ENCODE measurements around a stretch of chr1.

GRCh38 chr1:200042000-200043100 lies 14.8 kb downstream of the NR5A2 start:
- PRO-cap: no peak
- RAMPAGE, long total RNA: no peak
- RRBS: 3% methylated on average over 13 of the region's 69 CpGs

GRCh38 chr1:200048060-200048693 lies 20.7 kb downstream of the NR5A2 start:
- PRO-cap: no peak
- RAMPAGE, long total RNA: no peak
- RRBS: no CpG with 5 or more reads among the region's 9 CpGs

DNA sequence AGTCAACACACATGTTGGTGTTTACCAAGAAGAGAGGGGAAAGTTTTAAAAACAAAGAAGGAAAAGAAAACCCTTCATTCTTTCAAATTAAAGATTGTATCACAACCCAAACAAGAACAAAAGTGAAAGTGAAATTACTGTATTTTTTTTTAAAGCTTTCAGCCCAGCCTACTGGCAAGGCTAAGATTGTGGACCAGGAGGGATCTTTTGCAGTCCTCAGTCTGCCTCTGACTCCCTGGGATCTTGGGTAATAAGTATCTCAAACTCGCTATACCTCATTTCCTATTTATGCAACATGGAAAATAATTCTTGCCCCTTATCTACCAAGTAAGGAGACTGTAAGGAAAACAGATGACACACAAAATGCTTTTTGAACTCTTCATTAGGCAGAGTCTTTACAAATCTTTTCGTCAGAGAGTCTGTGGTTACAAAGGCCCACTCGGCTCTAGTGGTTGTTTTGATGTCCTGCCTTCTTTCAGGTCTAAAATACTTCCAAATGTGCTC lies 57.7 kb downstream of the ZNF281 start:
- PRO-cap: no peak
- RAMPAGE, long total RNA: no peak
- RRBS: no CpG with 5 or more reads among the region's 3 CpGs

DNA sequence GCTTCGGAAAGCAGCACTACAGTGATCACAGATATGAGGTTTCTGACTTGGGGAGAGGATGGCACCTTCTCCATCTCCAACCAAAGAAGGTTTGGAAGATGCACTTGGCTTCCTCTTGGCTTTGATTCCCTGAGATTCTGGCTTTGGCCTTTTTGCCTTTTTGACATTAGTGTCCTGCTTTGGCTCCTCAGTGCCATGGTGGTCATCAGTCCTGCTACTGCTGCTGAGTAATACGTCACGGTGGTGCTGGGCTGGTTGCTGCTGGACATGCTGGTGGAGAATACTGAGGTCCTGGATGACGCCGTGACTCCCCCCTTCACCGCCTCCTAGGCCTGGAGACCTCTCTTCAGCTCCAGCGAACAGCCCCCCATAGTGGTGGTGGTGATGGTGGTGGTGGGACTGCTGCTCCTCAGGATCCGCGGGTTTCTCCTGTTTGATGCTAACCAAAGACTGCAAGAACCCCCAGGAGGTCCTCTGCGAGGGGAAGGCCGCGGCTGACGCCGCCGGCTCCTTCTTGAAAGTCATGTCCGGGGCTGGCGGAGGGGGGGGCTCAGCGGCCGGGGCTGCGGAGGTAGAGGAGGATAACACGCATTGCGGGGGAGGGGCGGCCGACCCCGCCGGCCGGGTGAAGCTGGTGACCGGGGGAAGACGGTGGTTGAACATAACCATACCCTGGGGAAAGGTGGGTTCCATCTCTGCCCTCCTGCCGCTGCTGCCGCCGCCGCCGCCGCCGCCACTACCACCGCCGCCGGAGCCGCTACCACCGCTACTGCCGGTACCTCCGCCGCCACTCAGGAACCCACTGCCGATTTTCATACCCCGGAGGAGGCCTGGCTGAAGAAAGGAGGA lies 722 bp downstream of the ZNF281 start:
- PRO-cap: no peak
- RAMPAGE, long total RNA: no peak
- RRBS: 1% methylated on average over 15 of the region's 46 CpGs

GRCh38 chr1:200413641-200414121 lies 3.8 kb upstream of the ZNF281 start:
- PRO-cap: no peak
- RAMPAGE, long total RNA: no peak
- RRBS: no CpG with 5 or more reads among the region's 12 CpGs

DNA sequence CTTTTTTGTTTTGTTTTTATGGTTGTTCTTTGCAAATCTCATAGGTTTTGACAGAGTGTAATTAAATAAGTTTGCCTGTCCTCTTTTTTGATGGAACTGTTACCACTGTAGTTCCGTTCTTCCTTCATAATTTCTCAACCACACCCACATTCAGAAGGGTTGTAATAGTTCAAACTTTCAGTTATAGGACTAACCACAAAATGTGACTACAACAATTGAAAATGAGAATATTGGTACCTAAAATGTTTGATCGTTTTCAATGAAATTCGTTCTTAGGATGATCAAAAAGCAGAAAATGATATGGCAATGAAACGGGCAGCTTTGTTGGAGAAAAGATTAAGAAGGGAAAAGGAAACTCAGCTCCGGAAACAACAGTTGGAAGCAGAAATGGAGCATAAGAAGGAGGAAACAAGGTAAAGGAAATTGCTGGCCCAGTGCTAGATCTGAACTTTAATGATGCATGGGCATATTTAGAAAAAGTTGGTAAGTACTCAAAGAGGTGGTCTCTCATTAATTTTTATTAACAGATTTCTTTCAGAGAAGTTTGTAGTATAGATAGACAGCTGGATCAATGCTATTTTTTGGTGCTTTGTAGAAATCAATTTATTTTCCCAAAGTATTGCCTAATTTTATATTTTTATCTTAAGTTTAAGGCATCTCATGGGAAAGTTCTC lies 20.4 kb upstream of the GPR25 start:
- PRO-cap: no peak
- RAMPAGE, long total RNA: no peak
- RRBS: no CpG with 5 or more reads among the region's 5 CpGs

- PRO-cap: no peak
- RAMPAGE, long total RNA: no peak
- RRBS: no CpG with 5 or more reads among the region's 6 CpGs
These were observed 5.2 kb downstream of the INAVA start for GRCh38 chr1:200899918-200900236.

DNA sequence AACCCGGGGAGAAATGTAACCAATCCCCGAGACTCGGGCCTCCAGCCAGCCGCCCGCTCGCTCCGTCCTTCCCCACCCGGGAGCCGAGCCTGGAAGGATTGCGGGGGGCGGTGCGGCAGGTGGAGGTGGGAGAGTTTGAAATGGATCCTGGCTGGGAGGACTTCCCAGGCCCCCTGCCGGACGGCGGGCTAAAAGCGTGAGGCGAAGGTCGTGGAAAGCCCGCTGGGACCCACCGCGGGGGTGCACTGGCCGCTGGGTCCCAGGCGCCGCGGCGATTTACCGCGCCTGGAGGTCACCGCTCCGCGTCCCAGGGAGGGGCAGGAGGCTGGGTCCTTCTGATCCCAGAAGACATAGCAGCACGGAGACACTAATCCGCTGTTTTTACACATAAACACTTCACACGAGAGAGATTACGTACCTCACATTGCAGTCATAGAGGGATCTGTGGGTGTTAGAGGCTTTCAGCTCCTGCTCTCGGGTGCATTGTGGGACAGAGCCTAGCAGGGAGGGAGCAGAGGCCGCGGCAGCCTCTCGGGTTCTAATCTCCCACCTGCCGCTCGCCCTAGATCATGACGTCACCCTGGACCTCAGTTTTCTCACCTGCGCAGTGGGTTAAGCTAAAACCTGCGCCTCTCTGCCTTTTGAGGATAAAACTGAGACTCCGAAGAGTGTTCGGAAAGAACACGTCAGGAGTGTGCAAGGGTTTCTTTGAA lies 17.0 kb upstream of the TMEM9 start:
- PRO-cap: no peak
- RAMPAGE, long total RNA: no peak
- RRBS: 1% methylated on average over 12 of the region's 47 CpGs

- PRO-cap: no peak
- RAMPAGE, long total RNA: no peak
- RRBS: no CpG with 5 or more reads among the region's 7 CpGs
These were observed 8.8 kb upstream of the PKP1 start for GRCh38 chr1:201274481-201274996.

DNA sequence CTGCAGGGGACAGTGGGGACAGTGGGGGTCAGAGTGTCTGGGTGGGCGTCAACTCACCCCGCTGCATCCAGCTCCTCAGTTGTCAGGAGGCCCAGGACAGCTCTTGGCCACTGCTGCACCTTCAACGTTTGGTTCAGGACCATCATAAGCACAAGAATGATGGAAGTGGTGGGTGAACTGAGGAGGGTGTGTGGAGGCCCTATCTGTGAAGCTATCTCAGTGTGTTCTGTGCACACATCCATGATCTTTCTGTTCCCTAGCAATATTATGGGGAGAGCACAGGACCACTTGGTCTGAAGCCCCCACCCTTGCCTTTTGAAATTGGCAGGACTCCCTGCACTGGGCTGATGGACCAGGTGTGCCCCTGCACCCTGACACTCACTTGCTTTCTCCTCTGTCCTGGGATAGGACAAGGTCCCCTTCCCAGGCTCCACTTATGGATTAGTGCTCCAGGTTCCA lies 21.6 kb downstream of the TNNT2 start:
- PRO-cap: no peak
- RAMPAGE, long total RNA: no peak
- RRBS: no CpG with 5 or more reads among the region's 3 CpGs

GRCh38 chr1:201377864-201378306 lies 405 bp upstream of the TNNT2 start:
- PRO-cap: no peak
- RAMPAGE, long total RNA: no peak
- RRBS: no CpG with 5 or more reads among the region's 2 CpGs

GRCh38 chr1:201383537-201384029 lies 6.1 kb upstream of the TNNT2 start:
- PRO-cap: no peak
- RAMPAGE, long total RNA: no peak
- RRBS: no CpG with 5 or more reads among the region's 5 CpGs

GRCh38 chr1:201385194-201385871 lies 7.9 kb upstream of the TNNT2 start:
- PRO-cap: no peak
- RAMPAGE, long total RNA: no peak
- RRBS: no CpG with 5 or more reads among the region's 9 CpGs

DNA sequence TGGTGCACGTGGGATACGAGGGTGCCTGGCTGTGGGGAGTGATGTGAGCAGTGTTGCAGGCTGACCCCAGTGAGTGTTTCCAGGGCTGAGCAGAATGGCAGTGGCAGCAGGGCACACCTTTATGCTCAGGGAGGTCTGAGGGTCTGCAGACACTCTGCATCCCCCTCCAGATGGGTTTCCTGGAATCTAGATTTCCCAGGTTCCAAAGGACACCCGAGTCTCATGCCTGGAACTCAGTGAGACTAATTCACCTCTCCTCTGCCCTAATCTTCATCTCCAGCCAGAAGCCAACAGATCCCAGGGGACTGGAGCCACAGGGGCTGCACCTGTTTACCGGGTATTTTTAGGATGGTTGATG lies 734 bp upstream of the TNNI1 start:
- PRO-cap: no peak
- RAMPAGE, long total RNA: no peak
- RRBS: no CpG with 5 or more reads among the region's 4 CpGs

DNA sequence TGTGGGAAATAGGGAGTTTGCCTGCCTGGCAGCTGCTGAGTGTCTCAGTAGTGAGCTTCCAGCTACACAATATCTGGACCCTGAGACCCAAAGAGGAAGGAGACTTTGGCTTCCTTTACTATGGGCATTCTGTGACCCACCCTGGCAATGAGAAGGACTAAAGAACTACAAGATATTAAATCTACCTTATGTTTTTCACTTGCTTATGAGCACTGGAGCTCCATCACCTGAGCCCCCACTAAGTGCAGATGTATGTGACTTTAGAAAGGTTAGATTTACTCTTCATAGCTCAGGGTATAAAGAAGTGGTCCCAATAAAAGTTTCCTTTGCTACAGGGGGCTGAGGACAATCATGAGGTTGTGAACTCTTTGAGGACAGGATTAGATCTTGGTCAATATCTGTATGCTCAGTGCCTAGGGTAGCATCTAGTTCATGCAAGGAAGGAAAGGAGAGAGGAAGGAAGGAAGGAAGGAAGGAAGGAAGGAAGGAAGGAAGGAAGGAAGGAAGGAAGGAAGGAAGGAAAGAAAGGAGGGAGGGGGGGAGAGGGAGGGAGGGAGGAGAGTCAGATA lies 9.5 kb upstream of the CSRP1 start:
- PRO-cap: no peak
- RAMPAGE, long total RNA: no peak

DNA sequence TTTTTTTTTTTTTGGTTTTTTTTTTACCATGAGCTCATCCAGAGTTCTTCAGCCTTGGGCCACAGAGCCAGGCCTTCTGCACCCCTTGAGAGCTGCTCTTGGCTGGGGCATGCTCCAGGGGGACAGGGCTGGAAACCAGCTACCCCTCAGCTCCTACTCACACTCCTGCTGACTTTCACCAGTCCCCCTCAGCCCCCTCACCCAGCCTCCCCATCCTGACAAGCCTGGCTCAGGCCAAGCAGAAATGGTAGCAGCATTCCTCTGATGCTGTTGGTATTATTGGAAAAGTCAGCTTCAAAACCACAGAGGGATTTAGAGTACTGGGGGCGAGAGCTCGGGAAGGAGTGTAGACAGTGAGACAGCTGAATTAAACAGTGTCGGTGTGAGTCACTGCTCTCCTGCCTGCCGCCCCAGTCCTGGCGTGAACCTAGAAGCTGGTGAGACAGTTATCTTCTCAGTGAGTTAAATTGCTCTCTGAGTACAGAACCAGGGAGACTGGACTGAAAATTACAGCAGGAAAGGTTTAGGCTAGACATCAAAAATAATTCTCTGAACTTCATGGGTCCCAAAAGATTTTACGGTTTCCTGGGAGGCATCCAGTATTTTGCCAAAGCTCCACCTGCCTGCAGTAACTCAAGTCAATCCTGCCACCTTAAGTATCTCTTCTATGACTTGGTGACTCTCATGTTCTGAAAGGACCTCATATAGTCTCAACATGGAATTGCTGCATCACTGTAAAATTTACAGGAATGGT lies 63.9 kb downstream of the NAV1 start:
- PRO-cap: no peak
- RAMPAGE, long total RNA: no peak
- RRBS: no CpG with 5 or more reads among the region's 6 CpGs

DNA sequence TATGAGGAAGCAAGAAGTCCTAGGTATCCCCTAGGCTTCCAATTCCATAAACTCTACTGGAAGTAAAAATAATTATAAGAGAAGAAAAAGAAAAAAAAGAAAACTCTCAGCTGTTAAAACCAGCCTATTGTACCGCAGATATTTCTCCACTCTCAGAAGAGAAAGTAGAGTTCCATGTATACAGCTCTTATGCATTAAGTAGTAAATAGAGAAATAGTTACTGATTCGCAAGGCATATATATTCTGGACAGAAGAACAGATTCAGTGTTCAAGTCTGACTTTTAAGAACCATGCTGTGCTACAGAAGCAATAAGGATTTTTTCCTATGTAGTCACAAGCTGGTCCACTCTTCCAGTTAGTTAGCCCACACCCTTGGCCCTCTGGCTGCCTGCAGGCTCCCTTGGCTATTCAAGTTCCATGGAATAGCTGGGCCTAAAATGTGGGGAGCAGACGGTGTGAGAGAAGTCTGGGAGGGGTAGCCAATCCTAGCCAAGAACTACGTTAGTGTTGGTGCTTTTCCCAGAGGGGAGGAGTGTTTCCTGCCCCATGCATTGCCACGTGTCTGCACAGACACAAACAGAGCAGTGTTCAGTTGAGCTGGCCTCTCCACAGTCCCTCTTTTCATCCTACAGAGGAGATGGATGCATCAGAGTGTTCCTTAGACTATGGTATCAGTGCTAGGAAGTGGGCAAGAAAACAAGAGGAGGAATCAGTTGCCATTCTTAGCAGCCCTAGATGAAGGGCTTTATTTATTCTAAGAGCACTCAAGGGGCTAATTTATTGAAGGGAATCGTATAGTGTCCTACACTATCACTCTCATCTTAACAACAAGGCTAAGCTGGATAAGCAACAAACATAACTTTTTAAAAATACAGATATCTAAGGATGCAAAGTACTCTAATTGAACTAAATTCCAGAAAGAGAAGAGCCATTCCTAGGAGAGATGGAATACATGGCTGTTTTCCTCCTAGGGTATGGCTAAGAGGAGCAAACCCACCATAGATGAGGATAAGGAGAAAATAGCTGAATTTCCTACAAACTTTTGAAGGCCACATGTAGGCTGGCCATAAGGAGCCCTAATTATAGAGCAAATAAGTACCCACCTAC lies 58.9 kb upstream of the IPO9 start:
- PRO-cap: no peak
- RAMPAGE, long total RNA: no peak
- RRBS: no CpG with 5 or more reads among the region's 6 CpGs

GRCh38 chr1:201791243-201791879 lies 37.6 kb upstream of the IPO9 start:
- PRO-cap: no peak
- RAMPAGE, long total RNA: no peak
- RRBS: no CpG with 5 or more reads among the region's 6 CpGs

GRCh38 chr1:201812801-201813454 lies 16.0 kb upstream of the IPO9 start:
- PRO-cap: no peak
- RAMPAGE, long total RNA: no peak
- RRBS: 94% methylated on average over 3 of the region's 4 CpGs

DNA sequence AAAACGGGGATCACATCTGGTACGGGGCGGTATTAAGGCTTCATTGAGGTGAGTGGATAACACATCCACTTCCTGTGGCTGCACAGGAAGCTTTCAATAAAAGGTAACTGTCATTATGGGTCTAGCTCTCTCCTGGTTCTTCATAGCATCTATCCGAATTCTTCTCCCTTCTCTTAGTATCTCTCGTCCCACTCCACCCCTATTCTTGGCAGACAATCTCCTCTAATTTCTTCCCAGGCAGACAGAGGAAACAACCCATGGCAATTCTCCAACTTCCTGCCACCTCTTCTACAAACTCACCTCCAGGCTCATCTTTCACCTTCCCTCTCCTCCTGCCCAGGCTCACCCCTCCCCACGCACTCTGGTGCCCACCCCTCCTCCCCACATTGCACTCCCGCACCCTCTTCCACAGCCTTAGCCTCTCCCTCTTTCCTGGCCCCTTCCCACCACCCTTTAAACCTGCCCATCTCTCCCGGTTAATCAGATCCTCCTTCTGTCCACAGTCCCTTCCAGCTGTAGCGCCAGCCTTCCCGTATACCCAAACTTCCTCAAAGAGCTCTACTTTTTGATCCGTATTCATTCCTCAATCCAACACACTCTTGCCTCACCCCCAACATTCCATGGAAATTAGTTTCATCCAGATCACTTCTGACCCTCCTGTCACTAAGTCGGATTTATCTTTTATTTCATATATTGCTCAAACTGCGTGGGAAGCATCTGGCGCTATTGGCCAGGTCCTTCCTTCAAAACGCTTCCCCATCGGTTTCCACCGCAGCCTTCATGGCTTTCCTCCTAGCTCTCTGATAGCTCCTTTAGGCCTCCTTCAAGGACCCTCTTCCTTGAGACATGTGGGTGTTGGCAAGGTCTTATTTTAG lies 25.9 kb downstream of the SHISA4 start:
- PRO-cap: no peak
- RAMPAGE, long total RNA: no peak
- RRBS: no CpG with 5 or more reads among the region's 17 CpGs